A172 (cell line): ENCODE results near the gene TMEM203.

GRCh38 chr9:137057015-137057464 is 3.2 kb upstream of the ENTPD2 start:
- RAMPAGE, long total RNA, result no peak

GRCh38 chr9:137127108-137128614 is 11.3 kb upstream of the GRIN1 start:
- RAMPAGE, long total RNA, result no peak

- RAMPAGE, long total RNA, result no peak
Measured at GRCh38 chr9:137161735-137162869, 7.7 kb downstream of the LRRC26 start.

DNA sequence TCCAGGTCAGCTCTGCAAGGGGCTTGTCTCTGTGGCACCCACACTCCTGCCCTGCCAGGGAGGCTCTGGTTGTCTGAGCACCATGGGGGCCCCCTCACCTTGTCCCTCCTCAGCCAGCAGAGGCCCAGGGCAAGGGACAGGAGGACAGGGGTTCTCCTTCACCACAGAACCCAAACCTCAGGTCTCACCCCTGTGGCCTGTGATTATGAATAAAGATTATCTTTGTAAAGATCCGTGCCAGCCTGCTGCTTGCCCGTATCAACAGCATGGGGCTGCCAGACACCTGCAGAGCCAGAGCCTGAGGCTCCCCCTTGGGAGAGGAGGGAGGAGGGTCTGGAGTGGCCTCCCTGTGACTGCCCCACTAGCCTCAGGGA is 1.6 kb downstream of the SSNA1 start:
- RAMPAGE, long total RNA, result no peak

DNA sequence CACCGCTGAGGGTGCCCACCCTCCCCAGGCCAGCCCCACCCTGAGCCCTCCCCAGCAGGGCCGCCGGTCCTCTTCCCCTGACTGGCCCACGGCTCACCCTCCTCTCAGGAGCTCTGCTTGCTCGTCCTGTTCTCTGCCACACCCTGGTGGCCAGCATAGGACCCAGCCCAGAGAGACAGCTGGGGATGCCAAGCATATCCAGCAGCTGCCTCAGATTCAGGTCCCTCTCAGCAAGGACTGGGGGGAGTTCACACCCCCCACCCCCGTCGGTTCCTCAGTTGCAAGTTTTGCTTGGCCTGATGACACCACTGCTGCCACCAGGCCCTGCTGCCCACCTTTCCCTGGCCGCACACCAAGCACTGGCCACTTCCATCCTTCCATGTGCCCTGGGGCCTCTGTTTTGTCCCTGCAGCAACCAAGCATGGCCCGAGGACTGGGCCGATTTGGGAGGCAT is 2.1 kb downstream of the SSNA1 start:
- RAMPAGE, long total RNA, result no peak

GRCh38 chr9:137194320-137194772 is 5.9 kb downstream of the SSNA1 start:
- RAMPAGE, long total RNA, result no peak

DNA sequence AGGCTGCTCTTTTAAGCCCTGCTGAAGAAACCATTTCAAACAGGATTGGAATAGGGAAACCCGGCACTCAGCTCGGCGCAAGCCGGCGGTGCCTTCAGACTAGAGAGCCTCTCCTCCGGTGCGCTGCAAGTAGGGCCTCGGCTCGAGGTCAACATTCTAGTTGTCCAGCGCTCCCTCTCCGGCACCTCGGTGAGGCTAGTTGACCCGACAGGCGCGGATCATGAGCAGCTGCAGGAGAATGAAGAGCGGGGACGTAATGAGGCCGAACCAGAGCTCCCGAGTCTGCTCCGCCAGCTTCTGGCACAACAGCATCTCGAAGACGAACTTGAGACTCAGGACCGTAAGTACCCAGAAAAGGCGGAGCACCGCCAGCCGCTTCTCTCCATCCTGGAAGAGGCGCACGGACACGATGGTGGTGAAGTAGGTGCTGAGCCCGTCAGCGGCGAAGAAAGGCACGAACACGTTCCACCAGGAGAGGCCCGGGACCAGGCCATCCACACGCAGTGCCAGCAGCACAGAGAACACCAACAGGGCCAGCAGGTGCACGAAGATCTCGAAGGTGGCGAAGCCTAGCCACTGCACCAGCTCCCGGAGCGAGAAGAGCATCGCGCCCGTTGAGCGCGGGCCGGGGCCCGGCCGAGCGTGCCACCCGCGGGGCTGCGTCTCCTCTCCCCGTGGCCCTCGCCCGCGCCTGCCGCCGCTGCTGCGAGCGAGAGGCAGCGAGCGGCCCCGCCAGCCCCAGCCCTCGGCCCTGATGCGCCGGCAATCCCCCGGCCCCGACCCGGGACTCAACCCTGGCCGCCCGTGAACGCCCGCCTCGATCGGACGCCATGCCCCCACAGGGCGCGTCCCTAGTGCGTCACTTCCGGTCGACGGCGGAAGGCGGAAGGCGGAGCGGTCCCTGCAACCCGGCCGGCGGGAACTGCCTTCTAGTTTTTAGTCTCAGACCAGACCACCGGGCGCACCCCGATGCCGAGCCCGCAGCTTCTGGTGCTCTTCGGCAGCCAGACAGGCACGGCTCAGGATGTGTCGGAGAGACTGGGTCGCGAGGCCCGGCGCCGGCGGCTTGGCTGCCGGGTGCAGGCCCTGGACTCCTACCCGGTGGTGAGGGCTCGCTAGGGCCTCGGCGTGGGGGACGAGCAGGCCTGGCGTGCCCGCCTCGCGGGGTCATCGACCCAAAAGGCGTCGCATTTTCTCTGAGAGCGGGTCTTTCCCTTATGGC is at the start of gene TMEM203:
Gene TMEM203 (minus strand): TSS at position 840 of the 1,222 bp plus-strand sequence.
- RAMPAGE, long total RNA, result no peak

DNA sequence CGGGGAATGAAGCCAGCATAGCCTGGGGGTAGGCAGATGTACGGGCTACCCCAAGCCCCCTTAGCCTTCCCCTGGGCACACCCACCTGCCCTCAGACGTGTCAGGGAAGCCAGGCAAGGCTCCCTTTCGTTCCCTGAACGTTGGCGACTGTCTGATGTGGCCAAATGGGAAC is 3.0 kb downstream of the FAM166A start:
- RAMPAGE, long total RNA, result no peak

DNA sequence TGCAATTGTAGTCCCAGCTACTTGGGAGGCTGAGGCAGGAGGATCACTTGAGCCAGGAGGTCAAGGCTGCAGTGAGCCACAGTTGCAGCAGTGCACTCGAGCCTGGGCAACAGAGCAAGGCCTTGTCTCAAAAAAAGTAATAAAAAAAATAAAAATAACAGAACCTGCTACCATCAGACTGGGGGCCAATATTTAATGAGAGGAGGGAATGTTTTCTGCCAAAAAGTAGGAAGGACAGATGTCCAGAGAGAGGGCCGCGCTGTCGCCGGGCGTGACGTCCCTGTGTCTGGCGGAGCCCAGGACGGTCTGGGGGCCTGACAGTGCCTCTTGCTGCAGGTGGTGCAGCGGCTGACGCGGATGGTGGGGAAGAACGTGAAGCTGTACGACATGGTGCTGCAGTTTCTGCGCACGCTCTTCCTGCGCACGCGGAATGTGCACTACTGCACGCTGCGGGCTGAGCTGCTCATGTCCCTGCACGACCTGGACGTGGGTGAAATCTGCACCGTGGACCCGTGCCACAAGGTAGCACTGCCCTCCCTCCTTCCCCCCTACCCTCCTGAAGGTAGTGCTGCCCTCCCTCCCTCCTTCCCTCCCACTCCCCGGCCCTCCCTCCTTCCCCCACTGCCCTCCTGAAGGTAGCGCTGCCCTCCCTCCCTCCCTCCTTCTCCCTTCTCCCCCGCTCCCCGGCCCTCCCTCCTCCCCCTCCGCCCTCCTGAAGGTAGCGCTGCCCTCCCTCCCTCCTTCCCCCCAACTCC is 7.8 kb downstream of the NELFB start:
- RAMPAGE, long total RNA, result no peak

- RAMPAGE, long total RNA, result no peak
Measured at GRCh38 chr9:137279275-137279926, 1.9 kb downstream of the TOR4A start.

DNA sequence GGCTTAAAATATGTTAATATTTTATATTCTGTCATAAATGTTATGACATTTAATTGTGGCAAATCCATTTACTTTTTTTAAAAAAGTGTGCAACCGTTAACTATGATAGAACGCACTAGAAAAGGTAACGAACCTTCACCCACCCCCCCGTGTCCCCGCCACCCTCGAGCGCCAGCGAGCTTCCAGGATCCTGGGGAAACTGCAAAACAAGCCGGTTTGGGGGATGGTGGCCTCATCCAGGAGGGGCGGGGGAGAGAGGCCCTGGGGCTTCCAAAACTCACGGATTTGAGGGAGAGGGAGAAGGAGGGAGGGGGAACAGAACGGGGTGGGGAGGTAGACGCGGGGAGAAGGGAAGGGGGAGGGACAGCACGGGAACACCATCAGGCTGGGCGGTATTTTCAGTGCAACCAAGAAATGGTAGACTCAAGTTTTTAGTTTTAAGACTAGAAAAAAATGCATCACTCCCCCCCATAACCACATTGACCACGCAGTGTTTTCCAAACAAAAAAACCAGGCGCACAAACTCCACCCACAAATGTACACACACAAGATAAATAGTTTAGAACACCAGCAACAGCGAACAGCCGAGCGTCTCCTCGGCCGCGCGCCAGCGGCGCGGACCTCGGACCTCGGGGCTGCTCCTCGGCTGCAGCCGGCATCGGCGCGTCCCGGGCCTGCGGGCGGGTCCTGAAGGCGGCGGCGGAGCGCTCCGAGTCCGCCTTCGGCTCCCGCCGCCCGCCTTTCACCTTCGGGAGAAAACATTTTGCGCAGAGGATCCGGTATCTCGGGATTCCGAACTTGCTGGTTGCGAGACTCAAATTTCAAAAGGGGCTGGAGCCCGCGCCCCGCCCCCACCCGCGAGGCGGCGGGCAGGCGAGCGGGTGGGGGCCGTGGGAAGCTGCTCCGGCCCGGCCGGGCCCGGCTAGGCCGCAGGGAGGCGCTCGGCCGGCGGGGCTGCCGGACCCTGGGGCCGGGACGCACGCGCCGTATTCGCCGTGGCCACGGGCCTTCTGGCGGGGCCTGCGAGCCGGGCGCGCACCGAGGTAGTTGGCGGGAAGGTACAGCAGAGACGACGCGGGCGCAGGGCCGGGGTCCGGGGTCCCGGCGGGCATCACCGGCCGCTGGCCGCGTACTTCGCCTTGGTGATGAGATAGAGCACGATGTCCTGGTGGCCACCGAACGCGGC is 1.2 kb downstream of the NRARP start:
- RAMPAGE, long total RNA, result no peak

DNA sequence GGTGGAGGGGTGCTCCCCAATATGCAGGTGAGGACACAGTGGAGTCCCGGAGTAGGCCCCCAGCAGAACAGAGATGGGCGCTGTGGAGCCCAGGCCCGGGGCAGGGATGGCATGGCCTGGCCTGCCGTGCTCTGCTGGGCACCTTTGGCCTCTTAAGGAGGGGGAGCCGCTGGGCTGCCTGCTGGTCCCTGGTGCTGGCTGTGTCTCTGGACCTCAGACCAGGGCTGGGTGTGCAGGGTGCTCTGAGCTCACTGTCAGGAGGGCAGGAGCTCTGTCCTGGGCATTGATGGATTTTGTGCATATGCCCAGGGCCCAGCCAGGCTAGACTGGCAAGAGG is 1.6 kb upstream of the NRARP start:
- RAMPAGE, long total RNA, result no peak

- RAMPAGE, long total RNA, result no peak
Measured at GRCh38 chr9:137311027-137311888, 9.2 kb upstream of the NRARP start.

DNA sequence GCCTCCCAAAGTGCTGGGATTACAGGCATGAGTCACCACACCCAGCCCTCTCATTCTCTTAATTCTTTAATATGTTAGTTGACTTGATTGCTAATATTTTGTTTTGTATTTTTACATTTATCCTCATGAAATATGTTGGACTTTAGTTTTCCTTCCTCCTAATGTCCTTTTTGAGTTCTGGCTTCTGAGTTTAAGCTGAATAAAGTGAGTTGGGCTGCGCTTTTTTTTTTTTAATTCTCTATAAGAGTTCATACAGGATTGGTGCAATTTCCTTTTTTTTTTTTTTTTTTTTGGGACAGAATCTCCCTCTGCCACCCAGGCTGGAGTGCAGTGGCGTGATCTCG is 59.9 kb downstream of the EXD3 start:
- RAMPAGE, long total RNA, result no peak

DNA sequence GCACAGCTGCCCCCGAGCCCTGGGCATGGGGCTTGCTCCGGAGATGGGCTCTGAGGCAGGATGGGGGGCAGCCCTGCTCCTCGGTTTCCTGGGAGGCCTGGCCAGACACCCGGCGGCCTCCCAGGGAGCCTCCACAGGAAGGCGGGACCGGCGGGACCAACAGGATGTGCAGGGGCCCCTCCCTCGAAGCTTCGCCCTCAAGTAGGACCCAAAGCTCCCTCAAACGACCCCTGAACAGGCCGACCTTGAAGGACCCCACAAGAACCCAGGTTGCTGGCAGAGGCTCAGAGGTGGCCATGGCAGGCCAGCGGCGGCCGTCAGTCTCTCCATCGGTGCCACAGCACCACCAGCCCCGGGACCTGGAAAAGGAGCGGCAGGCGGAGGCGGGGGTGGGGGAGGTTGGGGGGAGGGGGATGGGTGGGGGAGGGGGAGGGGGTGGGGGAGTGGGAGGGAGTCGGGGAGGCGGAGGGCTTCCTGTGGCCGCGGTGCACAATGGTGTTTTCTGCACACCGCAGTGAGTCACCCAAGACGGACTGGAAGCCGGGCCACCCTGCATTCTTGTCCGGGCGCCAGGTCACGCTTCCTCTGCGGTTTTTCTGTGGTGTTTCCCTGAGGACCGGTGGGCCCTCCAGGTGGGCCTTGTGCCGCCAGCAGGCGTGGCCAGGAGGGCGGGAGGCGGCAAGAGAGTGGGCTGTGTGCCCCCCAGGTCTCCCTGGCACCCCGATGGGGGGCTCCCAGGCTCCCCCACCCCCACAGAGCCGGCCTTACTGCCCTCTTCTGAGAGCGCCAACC is 11.5 kb downstream of the EXD3 start:
- RAMPAGE, long total RNA, result no peak

- RAMPAGE, long total RNA, result no peak
Measured at GRCh38 chr9:137429360-137429676, 6.1 kb downstream of the NOXA1 start.

GRCh38 chr9:137436730-137437469 is 4.3 kb downstream of the ENTPD8 start:
- RAMPAGE, long total RNA, result no peak

GRCh38 chr9:137437525-137438120 is 3.5 kb downstream of the ENTPD8 start:
- RAMPAGE, long total RNA, result no peak

GRCh38 chr9:137445744-137446528 is 4.8 kb upstream of the ENTPD8 start:
- RAMPAGE, long total RNA, result no peak

- RAMPAGE, long total RNA, result no peak
Measured at GRCh38 chr9:137654593-137654970, 35.8 kb downstream of the EHMT1 start.